HL-60 (cell line): ENCODE measurements around the gene TXNL4B.

DNA sequence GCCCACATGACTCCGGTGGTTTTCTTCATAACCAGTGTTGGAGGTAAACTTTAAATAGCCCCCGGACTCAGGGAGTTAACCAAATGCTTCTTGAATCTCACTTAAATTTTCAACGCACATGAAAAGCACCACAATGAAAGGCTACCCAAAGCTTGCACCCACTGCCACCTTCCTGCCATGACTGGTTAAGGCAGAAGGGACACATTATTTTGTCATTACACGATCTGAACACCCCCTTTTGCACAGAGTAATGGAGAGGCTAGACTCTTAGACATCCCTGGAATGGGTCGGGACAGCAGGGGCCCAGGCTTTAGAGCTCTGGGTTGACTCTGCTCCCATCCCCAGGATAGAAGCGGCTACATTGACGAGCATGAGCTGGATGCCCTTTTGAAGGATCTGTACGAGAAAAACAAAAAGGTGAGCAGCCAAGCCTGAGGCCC is 26.7 kb downstream of the CALB2 start:
- RRBS, result no CpG with 5 or more reads among the region's 8 CpGs

- RRBS, result no CpG with 5 or more reads among the region's 12 CpGs
These were observed 15.0 kb upstream of the MARVELD3 start for GRCh38 chr16:71610912-71611492.

DNA sequence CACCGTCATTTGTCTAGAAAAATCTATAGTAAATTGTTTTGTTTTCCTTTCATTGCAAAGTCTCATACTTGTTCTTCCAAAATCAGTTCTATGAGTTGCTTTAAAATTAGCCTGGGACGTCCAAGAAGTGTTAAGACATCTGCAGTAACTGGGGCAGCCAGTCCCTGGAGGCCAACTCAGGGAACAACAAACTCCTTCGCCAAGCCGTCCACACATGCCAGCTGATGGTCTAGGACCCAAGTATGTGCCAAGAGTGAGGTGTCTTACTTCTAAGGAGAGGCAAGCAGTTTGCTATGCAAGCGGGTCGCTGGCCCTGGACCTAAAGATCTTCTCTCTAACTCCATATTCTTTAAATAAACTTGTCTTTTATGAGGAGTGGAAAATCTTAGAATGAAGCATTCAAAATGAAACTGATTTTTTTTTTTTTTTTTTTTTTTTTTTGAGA is 9.4 kb upstream of the AP1G1 start:
- RRBS, result no CpG with 5 or more reads among the region's 6 CpGs

GRCh38 chr16:71853277-71854021 is 7.7 kb downstream of the ATXN1L start:
- RRBS, result no CpG with 5 or more reads among the region's 7 CpGs

- RRBS, result no CpG with 5 or more reads among the region's 3 CpGs
These were observed 10.8 kb downstream of the ZNF821 start for GRCh38 chr16:71873289-71873492.

DNA sequence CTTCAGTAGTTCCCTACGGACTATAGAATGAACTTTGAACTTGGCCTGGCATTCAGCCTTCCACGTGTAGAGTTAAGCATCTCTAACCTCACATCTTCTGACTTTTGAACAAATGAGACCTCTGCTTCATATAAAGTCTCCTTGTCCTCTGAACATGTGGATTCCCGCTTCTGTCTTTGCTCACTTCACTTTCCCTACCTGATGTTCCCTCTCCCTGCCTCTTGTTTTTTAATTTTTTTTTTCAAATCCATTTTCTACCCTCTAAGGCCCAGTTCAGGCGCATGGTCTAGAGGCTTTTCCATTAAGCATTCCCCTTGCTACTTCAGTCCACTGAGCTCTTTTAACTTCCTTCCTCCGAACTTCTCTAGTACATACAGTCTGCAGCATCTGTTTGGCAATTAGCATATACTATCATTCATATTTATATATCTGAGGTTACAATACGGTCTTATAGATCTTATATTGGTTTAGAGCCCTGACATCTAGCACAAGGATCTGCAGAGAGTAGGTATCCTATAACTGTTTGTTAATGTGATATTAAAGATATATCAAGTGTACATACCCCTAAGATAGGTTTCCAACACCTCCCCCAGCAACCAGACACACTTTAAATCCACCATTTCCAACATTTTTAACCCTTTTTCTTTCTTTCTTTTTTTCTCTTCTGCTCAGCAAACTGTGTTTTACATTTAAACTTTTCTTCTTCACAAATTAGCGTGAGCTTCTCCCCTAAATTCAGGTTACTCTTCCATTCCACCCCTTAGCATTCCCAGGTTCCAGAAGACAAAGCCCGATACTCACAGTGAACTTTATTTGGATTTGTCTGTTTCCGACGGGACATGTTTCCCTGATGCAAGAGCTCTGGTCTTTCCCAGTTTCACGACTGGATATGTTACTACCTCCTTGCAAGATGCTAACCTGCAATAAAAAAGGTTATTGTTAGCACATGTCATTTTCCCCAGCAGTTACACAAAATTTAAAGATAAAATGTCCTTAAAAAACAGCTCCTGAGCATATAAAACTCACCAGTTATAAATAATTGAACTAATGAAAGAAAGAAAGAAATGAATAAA is 4.5 kb downstream of the ZNF821 start:
- RRBS, result no CpG with 5 or more reads among the region's 11 CpGs

GRCh38 chr16:71894003-71894863 is 1.1 kb upstream of the IST1 start:
- RRBS, result no CpG with 5 or more reads among the region's 33 CpGs

GRCh38 chr16:72025419-72026055 is 17.0 kb downstream of the DHODH start:
- RRBS, result no CpG with 5 or more reads among the region's 19 CpGs

DNA sequence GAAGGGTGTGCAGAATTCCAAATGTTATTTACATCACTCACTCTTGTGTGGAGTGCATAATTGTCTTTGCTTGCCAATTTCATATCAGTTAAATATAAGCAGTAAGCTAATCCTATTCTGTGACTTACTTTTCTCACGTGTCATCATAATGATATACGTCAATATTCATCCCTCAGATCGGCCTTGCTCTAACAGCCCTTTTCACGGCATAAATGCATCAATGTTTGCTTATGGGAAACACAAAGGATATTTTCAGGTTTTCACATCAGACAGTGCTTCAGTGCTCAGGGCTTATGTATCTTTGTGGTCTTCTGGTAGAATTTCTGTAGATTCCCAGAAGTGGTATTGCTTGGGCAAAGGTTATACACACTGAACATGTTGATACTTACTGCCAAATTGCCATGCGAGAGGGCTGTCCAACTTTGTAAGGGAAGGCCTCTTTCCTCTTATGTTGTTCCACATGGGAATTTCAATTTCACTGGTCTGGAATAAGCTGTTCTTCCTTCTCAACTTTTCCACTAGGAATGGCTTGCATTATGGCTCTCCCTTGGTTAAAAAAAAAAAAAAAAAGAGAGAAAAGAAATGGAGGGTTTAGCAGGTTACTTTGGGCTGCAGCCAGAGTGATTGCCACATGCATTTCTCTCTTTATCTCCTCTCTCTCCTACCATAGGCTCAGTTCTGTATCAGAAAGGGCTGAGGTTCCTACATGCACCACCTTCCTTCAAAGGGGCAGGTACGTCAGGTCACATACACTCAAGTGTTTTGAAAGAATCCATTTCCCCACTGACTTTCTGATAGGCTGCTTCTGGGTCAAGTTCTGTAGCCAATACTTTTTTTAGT is 19.2 kb downstream of the DHODH start:
- RRBS, result no CpG with 5 or more reads among the region's 6 CpGs

DNA sequence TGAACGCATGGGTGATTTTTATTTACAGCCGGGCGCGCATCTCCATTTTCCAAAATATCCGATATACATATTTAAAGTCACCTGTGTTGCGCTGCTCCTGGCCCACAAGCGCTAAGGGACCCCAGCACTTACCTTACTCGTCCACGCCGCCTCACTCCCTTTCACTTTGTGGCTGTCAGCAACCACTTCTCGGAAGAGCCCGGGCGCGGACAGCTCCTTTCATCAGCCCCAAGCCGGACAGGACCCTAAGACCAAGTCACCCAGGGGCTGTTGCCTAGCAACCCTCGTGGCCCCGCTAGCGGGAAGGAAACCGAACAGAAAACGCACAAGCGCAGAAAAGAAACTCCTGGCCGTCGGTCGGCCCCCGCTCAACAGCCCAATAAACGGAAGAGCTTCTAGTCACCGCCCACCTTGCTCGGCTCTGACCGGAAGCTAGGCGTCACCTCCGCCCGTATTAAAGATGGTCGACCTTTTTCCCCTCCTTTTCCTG is at the start of gene TXNL4B:
TSS of gene TXNL4B (minus strand) at position 386 of the 490 bp plus-strand sequence.
- RRBS, result no CpG with 5 or more reads among the region's 33 CpGs

- RRBS, result no CpG with 5 or more reads among the region's 3 CpGs
These were observed 119.5 kb upstream of the PMFBP1 start for GRCh38 chr16:72291283-72292068.

GRCh38 chr16:72947976-72948520 is 99.9 kb downstream of the ZFHX3 start:
- RRBS, result 98% methylated on average over 2 of the region's 17 CpGs

GRCh38 chr16:72956014-72956562 is 91.8 kb downstream of the ZFHX3 start:
- RRBS, result no CpG with 5 or more reads among the region's 9 CpGs

DNA sequence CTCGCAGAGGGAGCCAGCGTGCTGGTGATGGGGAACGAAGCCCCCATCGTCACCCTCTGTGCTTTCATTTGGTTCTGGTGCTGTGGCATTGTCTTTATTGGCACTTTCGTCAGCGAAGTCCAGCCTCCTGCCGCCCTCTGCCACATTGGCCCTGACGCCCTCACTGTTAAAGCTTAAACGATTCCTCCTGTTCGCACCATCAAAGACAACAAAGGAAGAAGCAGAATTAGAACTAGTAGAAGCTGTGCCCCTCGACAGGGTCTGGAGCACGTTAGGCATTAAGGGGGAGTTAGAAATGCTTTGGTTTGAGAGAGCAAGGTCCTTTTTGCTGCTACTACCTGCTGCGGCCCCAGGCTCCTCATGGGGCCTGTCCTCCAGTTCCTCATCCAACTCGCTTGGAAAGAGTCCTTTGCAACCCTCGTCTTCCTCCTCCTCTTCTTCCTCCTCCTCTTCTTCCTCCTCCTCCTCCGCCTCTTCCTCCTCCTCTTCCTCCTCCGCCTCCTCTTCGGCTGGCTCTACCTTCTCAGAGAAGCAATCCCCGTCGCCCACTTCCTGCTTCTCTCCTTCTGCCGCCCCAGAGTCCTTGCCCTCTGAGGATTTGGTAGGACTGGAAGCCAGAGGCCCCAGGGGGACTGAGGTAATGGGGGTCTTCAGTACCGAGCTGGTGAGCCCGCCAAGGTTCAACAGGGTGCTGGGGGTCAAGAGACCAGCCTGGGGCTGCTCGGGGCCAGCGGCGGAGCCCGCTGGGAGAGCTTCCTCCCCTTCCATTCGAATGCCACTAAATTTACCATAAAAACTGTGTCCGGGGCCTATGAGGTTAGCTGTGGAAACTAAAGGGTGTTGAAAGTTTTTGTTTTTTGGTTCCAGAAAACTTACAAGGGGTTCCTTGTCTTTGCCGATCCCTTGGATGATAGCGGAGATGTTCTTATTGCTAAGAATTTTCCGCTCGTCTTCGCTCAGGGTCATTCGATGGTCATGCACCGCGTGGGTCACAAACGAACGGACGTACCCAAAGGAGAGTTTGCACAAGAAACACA is 89.3 kb downstream of the ZFHX3 start:
- RRBS, result no CpG with 5 or more reads among the region's 40 CpGs

DNA sequence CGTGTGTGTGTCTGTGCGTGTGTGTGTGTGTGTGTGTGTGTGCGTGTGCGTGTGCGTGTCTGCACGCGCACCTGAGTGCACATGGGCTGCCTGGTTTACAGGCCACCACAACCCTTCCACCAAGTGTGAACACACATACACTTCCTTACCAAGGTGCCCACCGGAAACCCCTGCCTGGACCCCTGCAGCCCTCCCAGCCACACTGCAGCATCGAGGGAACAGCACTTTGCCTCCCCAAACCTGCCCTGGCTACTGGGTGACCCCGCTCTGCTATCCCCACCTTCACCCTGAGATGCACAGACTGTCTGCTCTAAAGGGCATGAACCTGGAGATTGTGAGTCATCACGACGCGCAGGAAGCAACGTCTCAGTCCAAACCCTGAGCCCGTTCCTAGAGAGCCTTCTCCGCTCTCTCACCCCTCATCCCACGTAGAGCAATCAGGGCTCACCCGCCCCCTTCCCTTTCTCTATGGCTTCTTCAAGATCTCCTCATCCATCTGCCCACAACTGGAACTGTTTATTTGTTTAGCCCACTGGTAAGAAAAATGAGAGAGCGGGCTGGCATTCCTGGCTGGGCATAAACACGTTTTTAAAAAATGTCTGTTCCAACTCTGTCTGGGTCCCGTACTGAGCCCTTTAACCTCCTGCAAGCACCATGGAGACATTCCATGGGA is 28.5 kb downstream of the ZFHX3 start:
- RRBS, result no CpG with 5 or more reads among the region's 21 CpGs

- RRBS, result no CpG with 5 or more reads among the region's 10 CpGs
These were observed 4.7 kb upstream of the ZFHX3 start for GRCh38 chr16:73052618-73053114.

- RRBS, result no CpG with 5 or more reads among the region's 4 CpGs
These were observed 6.7 kb upstream of the ZFHX3 start for GRCh38 chr16:73054630-73054973.

- RRBS, result no CpG with 5 or more reads among the region's 7 CpGs
These were observed 12.3 kb upstream of the ZFHX3 start for GRCh38 chr16:73060058-73060791.

GRCh38 chr16:73166152-73166793 is 118.3 kb upstream of the ZFHX3 start:
- RRBS, result no CpG with 5 or more reads among the region's 6 CpGs

DNA sequence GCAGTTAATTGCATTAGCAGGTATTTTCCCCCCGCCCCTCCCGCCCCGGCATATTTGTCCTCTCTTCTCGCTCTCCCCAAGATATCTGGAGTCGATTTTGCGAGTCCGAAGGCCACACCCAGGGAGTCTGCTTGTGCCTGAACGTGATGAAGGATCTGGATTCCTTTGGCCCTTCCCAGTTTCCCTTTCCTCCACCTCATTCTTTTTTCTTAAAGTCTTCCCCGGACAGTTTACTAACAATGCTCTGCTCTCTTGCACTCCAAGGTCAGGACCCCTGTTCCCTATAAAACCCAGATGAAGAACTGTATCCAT is 125.4 kb upstream of the ZFHX3 start:
- RRBS, result no CpG with 5 or more reads among the region's 9 CpGs